Diencephalon (tissue), 2 donors: ENCODE data around the genes LRRN3 and BMT2.

DNA sequence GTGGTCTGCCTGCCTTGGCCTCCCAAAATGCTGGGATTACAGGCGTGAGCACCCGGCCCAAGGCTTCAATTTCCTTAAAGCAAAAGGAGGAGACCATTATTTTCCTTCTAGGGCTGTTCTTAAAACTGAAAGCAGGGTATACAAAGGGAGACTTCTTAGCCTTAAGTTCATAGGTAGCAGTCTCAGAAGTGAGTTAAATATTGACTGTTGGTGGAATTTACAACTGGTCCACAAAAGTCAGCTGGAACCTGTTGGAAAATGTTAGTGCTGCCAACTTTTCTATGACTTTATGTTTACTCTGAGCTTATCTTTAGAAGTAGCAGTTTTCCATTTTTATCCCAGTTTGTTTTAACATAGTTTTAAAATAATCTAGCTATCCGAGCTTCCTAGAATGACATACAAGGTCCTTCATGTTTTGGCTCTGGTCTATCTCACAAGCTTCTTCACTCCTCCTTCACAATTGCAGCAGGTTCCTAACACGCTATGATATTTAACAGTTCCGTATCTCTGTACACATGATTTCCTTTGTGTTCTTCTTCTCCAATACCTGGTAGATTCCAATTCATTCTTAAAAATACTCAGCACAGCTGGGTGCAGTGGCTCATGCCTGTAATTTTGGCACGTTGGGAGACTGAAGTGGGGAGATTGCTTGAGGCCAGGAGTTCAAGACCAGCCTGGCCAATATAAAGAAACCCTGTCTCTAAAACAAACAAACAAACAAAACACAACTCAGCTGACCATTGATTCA lies 3.2 kb downstream of the SLC26A3 start:
- RAMPAGE, long total RNA, result no peak

DNA sequence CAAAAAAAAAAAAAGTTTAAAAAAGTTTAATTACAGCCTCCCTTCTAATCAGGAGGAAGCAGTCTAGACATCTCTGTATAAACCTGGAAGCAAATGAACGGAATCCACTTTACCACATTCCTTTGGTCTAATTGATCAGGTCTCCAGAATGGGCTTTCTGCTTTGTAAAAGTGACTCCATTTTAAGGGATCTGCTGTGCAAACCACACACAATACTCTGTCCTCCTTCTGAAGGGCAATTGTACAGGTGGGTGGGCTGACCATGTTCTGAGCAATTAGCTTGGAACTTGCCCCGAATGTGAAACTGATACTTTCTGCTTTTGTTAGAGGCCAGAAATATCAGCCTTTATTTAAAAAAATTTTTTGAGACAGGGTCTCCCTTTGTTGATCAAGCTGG lies 2.8 kb downstream of the LAMB1 start:
- RAMPAGE, long total RNA, result no peak

DNA sequence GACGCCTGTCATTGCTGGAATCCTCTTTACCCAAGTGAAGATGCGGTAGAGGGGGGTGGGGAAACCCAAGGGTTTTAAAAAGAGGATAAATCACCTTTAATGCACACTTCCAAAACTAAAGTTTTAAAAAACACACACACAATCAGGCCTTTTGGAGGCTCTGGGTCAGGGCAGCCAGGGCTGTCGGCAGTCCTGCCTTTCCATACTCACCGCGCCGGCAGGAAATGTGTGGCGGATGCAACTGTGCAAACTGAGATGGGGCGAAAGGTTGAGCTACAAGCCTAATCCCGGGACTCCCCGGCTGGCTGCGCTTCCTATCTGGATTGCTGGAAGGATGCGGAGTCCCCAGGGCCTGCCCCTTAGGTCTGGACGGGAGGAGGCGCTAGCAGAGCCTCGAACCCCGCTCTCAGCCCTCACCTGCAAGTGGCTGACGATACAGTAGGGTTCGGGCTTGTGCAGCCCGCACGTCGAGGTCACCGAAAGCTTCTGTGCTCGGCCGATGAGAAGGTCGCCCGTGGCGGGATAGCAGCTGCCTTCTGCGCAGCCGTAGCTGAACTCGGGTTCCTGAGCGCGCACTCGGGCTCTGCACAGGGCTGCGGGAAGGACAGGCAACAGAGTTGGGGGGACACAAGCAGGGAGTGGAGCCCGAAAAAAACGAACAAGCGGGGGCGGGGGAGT lies 1.7 kb downstream of the LAMB1 start:
- RAMPAGE, long total RNA, result no peak

- RAMPAGE, long total RNA, result no peak
Measured at GRCh38 chr7:108494008-108494614, 31.8 kb downstream of the PNPLA8 start.

DNA sequence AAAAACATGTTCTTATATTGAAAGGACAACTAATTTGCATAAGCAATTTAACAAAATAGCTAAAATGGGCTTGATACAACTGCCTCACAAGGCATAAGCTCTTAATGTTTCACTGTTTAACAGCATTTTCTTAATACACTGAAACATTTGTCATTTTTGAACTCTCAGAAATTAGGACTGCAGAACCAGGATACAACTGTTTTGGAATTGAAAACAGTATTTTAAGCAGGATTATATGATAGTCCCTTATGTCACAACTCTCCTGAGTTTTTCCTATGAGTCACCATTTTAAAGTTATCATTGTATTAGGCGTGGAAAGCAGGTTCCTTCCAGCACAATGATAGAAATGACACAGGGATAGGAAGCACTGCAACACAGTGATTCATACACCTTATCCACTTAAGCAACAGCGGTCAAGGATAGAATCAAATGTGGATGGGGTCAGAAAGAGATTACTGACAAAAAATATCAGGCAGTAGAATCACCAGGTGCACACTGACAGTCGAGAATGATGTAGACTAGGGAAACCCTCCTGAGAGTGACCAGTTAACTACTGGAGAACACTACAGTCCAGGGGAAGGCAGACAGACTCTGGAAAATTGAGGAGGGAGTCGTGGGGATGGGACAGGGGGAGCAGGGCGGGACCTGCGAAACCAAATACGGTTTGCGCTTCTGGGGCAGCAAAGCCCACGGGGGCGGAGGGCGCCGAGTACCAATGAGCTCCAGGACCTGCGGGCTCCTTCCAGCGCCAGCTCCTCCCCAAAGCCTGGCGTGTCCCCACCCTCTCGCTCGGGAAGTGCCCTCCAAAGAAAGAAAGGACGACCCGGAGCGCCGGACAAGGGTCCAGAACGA lies 580 bp downstream of the PNPLA8 start:
- RAMPAGE, long total RNA, result no peak

- RAMPAGE, long total RNA, result no peak
Measured at GRCh38 chr7:110534124-110534900, 556.6 kb upstream of the LRRN3 start.

DNA sequence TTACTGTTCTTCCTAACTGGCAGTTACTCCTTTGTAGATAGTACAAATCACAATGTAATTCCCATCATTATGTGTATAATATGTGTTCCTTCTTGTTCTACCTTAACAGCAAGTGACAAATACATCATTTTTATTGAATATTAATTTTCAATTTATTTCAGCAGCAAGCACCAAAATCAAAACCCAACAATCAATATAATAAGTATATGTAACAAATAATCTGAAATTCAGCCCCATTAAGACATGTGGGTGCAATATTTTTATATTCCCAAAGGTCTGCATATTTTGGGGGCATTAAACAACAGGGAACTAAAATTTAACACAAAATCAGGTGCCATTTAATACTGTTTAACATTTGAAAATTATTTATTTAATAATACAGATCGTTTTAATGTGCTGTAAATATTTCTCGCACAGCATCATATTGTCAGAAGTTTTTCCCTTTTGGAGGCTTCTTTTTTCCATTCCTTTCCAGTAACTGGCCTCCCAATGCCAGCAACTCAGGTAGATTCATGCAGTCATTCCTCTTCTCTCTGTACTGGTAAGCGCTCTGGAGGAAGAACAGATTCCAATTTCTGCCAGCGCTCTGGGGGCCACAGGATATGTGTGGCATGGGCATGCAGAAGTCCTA lies 427.7 kb upstream of the LRRN3 start:
- RAMPAGE, long total RNA, result no peak

- RAMPAGE, long total RNA, result start-site peak on the plus strand at chr7:111091064-111091243, 5,731 and 3,156 reads in 2 replicates
Measured at GRCh38 chr7:111090960-111091718, at the start of gene LRRN3. TSS of gene LRRN3 (plus strand) at chr7:111091127.

DNA sequence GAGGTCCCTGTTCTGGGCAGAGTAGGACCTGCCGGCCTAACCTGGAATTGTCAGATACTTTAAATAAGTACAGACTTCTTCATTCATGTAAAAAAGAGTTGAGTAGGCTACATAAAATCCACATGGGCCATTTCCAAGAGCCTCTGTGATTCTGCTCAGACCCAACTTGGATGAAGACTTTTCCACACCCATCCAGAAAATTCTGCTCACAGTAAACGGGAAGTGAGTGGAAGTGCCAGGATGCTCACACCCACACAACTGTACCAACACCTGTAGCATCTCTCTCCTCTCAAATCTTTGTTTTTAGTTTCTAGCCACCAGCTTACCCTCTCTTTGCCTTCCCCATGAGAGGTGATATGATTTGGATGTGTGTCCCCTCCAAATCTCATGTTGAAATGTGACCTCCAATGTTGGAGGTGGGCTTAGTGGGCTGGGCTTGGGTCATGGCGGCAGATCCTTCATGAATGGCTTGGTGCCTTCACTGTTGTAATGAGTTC lies 94.4 kb downstream of the DOCK4 start:
- RAMPAGE, long total RNA, result no peak

GRCh38 chr7:112484507-112485136 lies 3.8 kb downstream of the LSMEM1 start:
- RAMPAGE, long total RNA, result no peak

DNA sequence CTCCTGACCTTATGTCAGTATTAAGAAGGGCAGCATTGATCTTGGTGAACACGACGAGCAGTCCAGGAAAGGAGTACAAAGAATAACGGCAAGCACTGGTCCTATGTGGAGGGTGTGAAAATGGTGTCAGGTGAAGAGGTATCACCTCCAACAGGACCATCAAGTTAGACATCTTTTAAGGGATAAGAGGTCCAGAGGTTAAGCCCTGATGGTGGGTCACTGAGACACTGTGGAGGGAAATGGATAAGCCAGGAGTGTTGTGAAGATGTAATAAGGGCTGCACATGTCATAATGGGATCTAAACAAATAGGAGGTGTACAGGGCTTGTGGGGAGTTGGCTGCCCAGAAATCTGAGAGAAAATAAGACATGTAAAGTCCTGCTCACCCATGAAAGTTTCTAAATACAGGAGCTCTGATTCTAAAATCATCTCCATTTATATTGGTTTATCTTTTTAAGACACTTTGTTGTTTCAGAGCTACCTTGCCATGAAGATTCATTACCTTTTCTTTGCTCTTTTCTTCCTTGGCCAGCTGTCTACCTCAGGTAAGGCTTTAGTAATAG lies 137.0 kb downstream of the LSMEM1 start:
- RAMPAGE, long total RNA, result no peak

- RAMPAGE, long total RNA, result start-site peak on the minus strand at chr7:112939676-112939828, 2,030 and 2,084 reads in 2 replicates
Measured at GRCh38 chr7:112938979-112939981, at the start of gene BMT2. TSS of gene BMT2 (minus strand) at chr7:112939875.

DNA sequence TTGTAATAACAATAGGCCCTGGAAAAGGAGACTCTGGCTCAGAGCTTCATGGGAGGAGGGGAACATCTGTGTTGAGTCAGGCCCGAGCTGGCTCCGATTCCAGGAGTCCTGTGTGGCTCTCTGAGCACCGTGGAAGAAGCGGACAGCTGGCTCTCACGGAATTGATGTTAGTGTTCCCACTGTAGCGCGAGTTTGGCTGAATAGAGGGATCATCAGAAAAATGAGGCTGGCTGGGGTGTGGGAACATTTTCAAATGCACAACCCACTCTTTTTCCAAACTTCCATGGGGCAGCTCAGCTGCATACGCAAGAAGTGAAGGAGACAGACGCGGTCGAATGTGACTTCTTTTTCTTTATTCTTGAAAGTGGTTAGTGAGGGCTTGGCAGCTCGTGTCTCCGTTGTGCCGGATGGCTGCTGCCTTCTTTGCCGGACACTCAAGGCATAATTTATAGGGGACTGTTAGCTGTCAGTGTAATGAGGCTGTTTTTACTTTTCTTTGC lies 22.9 kb downstream of the MDFIC start:
- RAMPAGE, long total RNA, result no peak

DNA sequence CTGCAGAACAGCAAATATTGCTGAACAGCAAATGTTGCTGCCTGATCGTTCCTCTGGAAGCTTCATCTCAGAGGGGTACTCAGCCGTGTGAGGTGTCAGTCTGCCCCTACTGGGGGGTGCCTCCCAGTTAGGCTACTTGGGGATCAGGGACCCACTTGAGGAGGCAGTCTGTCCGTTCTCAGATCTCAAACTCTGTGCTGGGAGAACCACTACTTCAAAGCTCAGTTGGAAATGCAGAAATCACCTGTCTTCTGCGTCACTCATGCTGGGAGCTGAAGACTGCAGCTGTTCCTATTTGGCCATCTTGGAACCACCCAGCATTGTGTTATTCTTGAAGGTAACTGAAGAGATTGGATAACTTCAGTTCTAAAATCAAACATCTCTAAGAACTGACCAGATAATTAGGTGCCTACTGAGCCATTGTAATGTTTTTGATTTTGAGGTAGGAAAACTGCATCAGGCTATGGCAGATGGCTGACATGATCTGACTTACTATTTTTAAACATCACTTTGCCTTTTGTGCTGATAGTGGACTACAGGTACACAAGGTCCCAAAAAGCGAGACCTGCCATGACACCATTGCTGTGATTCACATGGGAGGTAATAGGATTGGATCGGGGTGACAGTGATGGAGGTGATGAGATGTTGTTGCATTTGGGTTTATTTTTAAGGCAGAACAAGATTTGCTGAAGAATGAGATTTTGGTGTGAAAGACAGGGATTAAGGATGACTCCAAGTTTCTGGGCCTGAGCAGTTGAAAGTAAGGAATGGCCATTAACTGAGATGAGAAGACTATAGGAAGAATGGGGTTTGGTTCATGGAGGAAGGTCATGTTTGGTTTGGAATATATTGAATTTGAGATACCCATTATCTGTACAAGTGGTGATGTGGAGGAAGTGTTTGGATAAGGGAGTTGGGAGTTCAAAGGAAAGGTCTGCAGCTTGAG lies 74.0 kb downstream of the MDFIC start:
- RAMPAGE, long total RNA, result no peak

GRCh38 chr7:114996593-114997481 lies 74.9 kb downstream of the MDFIC start:
- RAMPAGE, long total RNA, result no peak

DNA sequence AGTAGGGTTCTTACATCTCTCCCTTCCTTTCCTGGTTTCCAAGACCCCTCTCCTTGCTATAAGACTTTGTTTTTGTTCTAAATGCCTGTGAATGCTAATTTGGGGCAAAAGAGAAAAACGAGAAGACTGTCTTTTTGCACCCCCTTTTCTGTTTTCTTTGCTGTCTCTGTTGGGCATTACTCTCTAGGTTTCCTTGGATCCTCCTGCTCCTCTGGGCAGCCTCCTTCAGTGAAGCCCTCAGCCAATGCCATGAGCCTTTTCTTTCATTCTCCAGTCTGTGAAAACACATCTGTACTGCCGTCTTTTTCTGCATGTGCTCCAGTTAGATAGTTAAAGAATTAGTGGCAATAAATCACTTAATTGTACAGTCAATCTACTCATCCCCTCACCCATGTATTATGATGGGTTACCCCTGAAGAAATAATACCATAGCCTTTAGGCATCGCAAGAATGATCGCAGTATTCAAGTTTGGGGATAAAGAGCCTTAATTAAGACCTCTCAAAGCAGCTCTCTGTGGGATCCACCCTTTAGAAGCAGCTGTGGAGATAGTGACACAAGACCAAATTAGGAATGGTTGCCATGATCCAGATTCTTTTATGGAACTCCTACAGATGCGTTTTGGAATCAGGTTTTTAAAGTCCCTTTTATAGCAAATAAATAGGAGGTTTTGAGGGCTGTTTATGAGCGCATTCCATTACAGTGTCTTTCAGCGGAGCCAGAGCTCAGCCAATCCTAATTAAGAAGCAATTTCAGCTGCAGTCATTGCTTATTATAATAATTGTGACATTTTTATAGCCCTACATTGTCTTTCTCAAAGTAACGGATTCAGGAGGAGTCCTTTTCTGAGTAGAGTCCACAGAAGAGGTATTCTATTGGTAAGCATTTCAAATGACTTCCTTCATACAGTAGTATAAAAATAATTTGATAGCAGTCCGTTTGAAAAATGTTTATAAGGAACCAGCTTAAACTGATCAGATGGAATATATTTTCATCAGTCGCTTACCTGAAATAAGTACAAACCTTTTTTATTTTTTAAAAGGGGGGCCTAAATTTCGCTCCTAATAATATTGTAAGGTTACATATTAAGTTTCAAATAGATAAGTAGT lies 12.2 kb downstream of the TES start:
- RAMPAGE, long total RNA, result no peak

- RAMPAGE, long total RNA, result no peak
Measured at GRCh38 chr7:116226335-116226964, 16.1 kb downstream of the TES start.

DNA sequence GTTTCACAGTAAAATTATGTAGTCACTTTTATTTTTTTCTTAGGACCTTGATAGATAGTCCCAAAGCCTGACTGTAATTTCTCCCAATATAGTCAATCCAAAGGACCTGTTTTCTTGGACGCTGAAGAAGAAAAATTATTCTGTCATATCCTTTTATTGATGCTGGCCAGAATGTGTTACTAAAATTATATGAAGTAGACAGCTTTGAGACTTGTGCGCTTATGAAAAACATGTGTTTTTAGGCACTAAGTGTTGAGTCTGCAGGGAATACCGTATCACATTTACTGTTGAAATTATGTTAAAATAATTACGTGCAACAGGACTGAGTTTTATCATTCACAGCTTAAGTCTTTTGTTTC lies 17.9 kb downstream of the TES start:
- RAMPAGE, long total RNA, result no peak

- RAMPAGE, long total RNA, result no peak
Measured at GRCh38 chr7:116258591-116259188, 48.4 kb downstream of the TES start.

- RAMPAGE, long total RNA, result no peak
Measured at GRCh38 chr7:116354494-116355770, 144.6 kb downstream of the TES start.